ENCODE measurements around a stretch of chr17.

GRCh38 chr17:79989811-79990734 lies 45.6 kb downstream of the TBC1D16 start:
- RRBS: 91% methylated on average over 1 of the region's 28 CpGs

DNA sequence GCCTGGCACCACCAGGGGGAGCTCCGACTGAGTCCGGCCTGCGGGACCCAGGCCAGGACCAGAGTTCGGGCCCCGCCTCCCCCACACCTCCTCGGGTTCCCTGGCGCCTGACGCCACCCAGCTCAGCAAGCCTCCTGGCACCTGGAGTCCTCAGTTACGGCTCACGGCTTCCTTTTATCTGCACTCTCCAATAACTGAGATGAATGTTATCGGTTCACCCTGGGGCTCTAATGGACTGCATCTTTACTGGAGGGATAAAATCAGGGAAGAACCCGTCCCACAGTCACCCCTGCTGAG lies 27.2 kb downstream of the TBC1D16 start:
- RRBS: no CpG with 5 or more reads among the region's 12 CpGs

GRCh38 chr17:80070794-80071999 lies 30.2 kb upstream of the GAA start:
- RRBS: no CpG with 5 or more reads among the region's 31 CpGs

DNA sequence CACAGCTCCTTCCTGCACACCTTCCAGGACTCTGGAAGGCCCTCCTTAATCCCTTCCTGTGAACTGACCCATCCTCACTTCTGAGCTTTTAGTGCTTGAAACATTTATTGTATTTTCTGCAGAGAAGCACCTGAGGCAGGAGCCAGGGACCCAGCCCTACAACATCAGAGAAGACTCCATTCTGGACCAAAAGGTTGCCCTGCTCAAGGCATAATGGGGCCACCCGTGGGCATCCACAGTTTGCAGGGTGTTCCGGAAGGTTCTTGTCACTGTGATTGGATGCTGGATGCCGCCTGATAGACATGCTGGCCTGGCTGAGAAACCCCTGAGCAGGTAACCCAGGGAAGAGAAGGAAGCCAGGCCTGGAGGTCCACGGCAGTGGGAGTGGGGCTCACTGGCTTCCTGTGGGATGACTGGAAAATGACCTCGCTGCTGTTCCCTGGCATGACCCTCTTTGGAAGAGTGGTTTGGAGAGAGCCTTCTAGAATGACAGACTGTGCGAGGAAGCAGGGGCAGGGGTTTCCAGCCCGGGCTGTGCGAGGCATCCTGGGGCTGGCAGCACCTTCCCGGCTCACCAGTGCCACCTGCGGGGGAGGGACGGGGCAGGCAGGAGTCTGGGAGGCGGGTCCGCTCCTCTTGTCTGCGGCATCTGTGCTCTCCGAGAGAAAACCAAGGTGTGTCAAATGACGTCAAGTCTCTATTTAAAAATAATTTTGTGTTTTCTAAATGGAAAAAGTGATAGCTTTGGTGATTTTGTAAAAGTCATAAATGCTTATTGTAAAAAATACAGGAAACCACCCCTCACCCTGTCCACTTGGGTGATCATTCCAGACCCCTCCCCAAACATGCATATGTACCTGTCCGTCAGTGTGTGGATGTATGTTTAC lies 7.9 kb upstream of the RNF213 start:
- RRBS: 66% methylated on average over 3 of the region's 17 CpGs

- RRBS: no CpG with 5 or more reads among the region's 8 CpGs
Observed at GRCh38 chr17:80419421-80419747, 4.4 kb downstream of the ENDOV start.

- RRBS: 0% methylated on average over 4 of the region's 29 CpGs
Observed at GRCh38 chr17:80545158-80545948, 715 bp downstream of the RPTOR start.

DNA sequence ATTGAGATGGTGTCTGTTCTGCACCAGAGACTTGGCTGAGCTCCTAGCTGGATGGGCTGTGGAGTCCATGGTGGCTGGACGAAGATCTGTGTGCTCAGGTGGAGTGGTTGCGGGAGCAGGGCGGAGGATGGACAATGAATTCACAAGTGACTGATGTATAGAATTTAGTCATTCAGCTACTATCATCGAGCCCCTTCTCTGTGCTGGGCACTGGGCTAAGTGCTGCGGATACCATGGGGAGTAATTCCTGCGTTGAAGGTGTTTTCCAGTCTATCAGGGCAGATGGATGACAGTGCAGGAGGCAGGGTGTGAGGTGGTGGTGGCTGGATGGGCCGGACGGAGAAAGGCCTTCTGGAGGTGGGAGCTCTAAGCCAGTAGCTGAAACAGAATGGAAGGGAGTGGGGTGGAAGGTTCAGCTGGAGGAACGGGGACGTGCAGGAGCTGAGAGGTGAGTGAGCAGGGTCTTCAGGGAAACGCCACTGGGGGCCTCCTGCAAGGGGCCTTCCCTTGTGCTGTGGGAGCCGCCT lies 15.6 kb downstream of the RPTOR start:
- RRBS: no CpG with 5 or more reads among the region's 12 CpGs

DNA sequence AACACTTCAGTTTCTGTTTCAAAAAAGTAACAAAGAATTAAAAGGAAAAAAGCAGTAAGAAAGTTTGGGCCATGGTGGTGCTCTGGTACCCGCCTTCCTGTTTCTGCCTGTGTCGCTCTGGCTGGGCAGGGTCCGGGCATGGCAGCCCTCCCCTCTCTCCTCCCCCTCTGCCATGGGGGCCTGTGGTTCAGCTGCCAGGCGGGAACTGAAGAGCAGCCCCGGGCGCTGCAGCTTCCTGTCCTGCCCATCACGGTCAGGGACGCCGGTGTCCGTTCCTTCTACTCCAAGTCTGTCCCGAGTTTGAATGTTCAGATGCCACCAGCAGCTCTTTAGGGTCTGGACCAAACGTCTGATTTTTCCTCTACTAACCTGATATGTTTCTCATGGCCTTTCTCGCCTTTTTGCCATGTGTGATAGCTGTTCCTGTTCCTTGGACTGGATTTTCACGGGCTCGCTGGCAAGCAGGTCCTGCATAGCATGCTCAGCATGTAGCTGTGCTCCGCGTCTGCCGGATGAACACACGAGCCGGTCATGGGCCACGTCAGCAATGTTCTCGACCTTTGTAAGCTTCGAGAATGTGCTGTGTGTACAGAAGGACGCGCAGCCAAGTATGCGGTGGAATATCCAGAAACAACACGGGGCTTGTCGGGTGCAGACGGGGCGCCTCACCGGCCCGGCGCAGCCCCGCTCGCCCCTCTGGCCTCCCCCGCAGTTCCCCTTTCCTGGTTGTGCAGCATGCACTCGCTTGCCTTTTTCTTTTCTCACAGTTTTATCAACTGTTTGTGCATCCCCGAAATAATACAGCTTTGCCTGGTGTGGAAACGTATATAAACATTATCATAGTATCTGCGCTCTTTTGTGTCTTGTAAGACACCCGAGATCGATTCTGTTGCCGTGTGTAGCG lies 42.1 kb downstream of the RPTOR start:
- RRBS: 10% methylated on average over 6 of the region's 44 CpGs

GRCh38 chr17:80661339-80661631 lies 116.6 kb downstream of the RPTOR start:
- RRBS: no CpG with 5 or more reads among the region's 16 CpGs

- RRBS: no CpG with 5 or more reads among the region's 13 CpGs
Observed at GRCh38 chr17:80663524-80664238, 119.0 kb downstream of the RPTOR start.

GRCh38 chr17:80695231-80696002 lies 150.8 kb downstream of the RPTOR start:
- RRBS: no CpG with 5 or more reads among the region's 23 CpGs

DNA sequence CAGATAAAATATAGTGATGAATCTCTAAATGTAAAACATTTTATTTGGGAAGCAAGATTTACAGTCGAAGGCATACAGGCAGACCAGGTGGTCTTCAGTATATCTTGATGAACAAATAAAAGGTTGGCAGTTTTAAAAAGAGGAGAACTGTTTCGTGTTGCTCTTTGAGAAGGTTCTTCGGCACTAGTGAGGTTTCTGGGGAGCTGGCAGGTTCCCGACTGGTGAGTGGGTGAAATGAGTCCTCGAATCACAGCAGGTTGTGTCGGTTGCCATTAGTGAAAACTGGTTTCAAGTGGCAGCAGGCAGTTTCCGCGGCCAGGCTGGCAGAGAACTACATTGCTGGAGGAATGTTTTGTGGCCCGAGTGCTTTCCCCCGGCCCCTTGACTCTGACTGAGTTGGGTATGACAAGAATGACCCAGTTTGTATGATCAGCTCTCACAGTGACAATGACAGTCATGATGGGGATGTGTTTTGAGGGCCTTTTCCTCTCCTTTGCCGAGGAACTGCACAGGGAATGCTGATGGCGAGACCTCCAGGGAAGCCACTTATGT lies 206.3 kb upstream of the CHMP6 start:
- RRBS: no CpG with 5 or more reads among the region's 12 CpGs

- RRBS: no CpG with 5 or more reads among the region's 21 CpGs
Observed at GRCh38 chr17:80822862-80823530, 168.6 kb upstream of the CHMP6 start.

DNA sequence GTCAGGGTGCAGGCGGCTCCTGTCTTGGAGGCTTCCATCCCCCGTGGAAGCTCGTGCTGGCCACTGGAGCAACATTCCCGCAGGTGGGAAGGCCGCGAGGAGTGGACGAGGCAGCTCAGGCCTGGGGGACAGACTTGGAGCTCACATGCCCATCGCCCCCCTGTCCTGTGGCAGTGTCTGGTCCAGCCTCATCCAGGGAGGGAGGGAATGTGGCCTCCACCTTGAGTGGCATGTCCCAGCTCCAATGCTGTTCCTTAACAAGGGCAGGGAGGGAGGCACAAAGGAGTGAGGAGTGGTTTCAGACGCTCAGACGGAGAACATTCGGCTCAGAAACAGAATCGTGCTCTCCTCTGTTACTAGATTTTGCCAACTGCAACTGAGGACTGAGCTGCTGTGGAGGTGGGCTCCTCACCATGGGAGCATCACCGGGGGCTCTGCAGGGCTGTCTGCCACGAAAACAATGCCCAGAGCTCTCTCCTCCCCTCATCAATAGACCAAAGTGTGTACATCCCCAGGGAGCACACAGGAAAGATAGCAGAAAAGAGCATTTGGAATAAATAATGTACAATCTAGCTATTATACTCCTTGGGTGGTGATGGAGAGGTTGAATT lies 159.3 kb upstream of the CHMP6 start:
- RRBS: no CpG with 5 or more reads among the region's 14 CpGs

DNA sequence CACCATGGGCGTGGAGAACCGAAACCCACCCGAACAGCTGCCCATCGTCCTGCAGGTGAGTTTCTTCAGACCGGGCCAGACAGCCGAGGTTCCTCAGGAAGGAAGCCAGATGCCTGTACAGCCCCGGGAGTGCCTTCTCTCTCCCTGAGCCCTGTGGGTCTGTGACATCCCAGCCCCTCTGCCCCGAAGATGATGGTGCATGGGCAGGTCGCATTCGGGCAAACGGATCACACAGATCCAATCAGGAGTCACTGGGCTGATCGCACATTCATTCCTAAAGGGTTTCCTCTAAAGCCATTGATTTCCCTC lies 145.2 kb upstream of the CHMP6 start:
- RRBS: 99% methylated on average over 3 of the region's 12 CpGs

- RRBS: no CpG with 5 or more reads among the region's 25 CpGs
Observed at GRCh38 chr17:80891361-80892043, 100.1 kb upstream of the CHMP6 start.

DNA sequence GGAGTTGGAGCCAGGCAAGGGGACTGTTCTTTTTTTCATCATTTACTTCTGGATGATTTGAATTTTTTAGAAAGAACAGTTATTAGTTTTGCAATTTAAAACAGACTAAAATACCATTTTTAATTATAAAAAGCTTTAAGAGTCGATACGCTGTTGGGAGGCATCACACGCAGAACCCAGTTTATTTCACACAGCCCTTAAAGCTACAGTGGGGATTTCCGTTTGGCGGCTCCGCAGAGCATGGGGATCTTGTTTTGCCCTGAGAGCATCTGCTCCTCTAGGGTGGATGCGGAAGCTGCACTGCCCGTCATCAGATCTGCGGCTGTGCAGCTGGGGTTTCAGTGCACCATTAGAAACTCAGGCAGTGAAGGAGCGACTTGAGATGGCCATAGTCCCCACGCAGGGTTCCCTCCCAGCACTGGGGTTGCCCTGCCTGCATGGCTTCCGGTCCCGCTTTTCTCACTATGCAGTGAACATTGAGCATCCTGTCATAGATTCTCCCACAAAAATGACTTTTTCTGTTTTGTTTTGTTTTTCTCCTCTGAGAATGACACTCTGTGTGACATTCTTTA lies 62.2 kb upstream of the CHMP6 start:
- RRBS: no CpG with 5 or more reads among the region's 13 CpGs

DNA sequence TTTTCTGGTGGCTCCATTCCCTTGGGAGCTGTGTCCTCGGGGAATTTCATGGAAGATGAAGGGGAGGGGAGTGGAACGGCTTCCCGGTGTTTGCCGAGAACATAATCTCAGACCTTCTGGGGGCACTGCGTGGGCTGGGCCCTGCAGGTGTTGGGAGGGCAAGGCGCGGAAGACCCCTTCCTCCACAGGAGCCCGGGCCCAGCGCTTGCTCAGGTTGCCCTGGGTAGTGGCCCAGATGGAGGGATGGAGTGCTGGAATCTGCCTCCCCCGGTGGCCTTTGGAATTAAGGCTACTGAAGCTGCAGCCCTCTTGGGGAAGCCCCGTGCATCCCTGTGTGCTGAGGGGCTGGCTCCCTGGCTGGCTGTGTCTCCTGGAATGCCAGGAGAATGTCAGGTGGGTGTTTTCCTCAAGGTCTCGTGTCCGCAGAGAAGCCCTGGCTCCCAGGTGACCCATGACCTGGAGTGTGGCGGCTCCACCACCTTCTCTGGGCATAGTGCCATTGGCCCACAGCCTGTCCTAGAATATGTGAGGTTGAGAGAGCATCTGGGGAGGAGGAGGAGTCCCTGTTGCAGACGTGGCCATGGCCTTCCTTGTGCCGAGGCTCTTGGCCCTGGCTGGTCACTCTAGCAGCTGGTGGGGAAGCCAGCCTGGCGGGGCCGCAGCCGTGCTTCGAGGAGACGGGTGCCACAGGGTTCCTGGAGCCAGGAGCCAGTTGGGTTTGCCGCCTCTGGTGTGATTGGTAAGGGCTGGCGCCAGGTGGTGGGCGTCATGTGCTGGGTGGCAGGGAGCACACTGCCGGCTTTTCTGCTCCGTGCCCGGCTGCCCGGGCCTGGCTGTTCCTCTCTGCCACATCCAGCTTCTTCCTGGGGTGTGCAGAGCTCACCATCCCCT lies 3.2 kb downstream of the BAIAP2 start:
- RRBS: 97% methylated on average over 7 of the region's 28 CpGs

DNA sequence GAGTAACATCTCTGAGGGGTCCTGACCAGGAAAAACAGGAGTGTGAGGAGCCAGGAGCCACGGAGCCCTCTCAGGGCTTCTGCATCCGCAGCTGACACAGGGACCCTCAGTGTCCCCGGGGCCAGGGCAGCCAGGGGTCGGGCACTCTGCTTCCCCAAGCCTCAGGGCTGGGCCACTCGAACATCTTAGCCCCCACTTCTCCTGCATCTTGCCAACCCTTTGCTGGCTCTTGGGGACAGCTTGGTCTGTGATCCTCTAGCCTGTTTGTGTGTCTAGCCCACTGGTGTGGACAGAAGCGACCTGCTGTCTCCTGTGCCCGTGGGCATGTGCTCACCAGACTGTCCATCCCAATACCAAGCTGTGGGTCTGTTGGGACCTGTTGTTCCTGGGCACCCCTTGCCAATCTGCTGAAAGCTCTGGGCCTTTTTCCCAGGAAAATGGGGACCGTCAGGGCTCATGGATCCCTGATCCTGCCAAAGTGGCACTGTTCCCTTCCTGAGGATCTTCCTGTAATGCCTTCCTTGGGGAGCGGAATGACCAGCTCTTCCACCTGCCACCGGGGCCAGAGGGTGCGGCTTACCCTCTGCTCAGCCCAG lies 59.1 kb downstream of the BAIAP2 start:
- RRBS: 93% methylated on average over 2 of the region's 11 CpGs

GRCh38 chr17:81114318-81115158 lies 50.8 kb upstream of the PVALEF start:
- RRBS: 72% methylated on average over 6 of the region's 24 CpGs